Right atrium auricular region (tissue), 2 donors: ENCODE measurements around the gene PYCR2.

DNA sequence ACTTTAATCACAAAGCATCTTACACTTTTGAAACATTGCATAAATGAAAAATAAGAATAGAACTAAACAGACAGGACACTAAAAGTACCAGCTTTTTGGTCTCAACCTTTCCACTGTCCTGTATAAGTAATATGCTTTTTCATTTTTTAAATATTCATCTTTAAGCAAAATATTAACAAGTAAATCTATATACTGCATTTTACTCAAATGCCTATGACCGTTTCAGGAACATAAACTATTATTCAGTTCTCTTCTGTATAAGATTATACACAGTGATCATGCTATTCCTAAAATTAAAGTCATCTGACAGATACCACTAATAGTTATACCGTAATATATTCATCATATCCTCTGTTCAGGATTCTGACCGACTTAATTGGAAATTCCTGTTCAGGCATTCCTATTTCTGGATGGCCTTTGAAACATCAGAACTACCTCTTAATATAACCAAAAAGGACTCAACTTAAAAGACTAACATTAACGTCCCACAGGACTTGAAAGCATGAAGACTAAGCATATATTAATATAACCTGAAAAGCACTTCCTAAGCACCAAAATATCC is 3.3 kb downstream of the ENAH start:
- PRO-cap, result no peak
- RAMPAGE, long total RNA, 2 experiments, result no peak in any of the 2 experiments

DNA sequence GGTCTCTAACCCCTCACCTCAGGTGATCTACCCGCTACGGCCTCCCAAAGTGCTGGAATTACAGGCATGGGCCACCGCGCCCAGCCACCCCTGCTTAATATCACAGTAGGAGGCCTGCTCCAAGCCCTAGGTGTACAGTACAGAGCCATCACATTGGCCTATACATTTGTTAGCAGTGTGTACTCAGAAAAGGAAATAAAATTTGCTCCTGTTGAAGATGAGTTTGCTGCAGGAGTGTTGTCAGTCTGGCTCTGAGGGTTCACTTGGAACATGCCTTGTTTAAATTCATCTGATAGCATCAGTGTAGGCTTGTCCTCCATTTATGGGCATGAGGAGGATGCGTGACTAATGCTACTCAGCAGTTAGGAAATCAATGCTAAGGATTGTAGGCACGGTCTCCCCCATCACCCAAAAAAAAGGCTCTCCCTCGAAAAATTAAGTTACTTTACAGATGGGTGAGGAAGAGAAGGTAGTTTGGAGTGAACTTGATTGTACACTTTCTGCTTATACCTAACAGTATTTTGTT is 4.6 kb upstream of the ENAH start:
- PRO-cap, result unidirectional peak, minus-strand start at position 253 of the sequence
- RAMPAGE, long total RNA, 2 experiments, result no peak in any of the 2 experiments

- PRO-cap, result no peak
- RAMPAGE, long total RNA, 2 experiments, result no peak in any of the 2 experiments
Measured at GRCh38 chr1:225677275-225677712, 24.4 kb upstream of the ENAH start.

GRCh38 chr1:225812812-225814085 is 3.3 kb downstream of the EPHX1 start:
- PRO-cap, result bidirectional peak, plus-strand start at chr1:225813704, minus-strand start at chr1:225813563
- RAMPAGE, long total RNA, 2 experiments, result no peak in any of the 2 experiments

DNA sequence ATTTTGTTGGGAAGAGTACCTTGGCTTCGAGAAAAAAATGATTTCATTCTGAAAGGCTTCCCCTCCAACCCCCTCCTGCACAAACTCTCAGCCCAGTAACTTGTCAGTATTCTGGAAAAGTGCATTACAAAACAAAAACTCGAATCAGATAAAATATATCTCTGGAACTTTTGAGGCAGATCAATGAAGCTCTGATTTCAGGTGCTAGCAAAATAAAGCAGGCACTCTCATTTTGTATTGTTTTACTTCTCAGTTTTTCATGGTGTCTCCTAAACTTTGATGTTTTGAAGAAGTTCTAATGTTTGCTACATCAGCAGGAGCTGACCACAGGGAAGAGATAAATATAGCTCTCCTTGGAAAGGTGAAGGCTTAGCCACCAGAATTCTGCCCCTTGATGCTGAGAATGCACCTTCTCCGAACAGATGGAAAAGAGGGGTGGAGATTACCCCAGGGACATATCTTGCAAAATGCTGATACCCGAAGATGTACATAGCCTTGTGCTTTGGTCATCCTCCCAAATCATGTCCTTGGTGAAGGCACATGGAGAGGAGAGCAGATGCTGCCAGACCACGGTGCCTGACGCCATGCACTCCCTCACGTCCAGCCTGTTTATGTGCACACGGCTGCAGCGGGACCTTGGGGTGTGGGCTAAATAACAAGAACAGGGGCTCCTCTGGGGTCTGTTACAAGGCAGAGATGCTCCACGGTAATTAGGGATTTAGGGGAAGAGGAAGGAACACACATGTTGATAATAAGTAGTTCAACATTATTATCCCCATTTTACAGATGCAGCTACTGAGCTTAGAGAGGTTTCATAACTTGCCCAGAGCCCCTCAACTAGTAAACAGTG is 12.6 kb downstream of the EPHX1 start:
- PRO-cap, result no peak
- RAMPAGE, long total RNA, 2 experiments, result no peak in any of the 2 experiments

GRCh38 chr1:225880979-225881324 is 1.2 kb downstream of the TMEM63A start:
- PRO-cap, result unidirectional peak, plus-strand start at chr1:225881234
- RAMPAGE, long total RNA, 2 experiments, result no peak in any of the 2 experiments

DNA sequence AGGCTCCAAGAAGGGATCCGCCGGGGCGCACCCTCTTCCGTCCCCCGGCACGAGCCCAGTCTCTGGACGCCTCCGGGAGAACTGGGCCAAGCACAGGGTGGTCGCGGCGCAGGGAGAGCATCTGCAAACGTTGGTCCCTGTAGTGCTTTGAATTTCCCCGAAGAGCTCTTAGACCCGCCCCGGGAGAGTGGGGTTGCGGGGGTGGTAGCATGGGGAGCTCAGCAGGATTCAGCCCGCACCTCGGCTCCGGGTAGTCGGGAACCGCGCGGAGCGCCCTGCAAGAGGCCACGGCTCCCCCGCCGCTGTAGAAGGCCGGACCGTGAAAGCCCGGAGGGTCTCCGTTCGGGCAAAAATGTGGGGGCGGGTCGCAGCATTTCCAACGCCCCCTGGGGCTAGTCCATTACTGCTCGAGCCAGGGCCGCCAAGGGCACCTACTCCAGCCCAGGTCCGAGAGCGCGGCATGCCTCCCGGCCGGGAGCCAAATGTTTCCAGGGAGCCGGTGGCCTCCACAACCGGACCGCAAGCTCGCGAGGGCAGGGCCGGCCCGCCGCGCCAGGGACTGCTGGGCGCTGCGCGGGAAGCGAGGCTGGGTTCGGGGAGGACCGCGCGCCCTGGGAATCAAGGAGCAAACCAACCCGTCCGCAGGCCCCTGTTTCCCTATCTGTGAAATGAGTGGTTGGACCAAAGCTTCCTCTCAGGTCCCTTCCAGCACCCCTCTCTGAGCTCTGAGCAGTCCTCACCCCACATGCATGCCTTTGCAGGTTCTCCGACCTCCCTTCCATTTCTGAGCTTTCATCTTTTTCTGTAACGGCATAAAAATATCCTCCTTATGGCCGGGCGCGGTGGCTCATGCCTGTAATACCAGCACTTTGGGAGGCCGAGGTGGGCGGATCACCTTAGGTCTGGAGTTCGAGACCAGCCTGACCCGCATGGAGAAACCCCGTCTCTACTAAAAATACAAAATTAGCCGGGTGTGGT is 699 bp upstream of the TMEM63A start:
- PRO-cap, result unidirectional peak, minus-strand start at position 483 of the sequence; unidirectional peak, minus-strand start at position 669 of the sequence
- RAMPAGE, long total RNA, 2 experiments, result no peak in any of the 2 experiments

DNA sequence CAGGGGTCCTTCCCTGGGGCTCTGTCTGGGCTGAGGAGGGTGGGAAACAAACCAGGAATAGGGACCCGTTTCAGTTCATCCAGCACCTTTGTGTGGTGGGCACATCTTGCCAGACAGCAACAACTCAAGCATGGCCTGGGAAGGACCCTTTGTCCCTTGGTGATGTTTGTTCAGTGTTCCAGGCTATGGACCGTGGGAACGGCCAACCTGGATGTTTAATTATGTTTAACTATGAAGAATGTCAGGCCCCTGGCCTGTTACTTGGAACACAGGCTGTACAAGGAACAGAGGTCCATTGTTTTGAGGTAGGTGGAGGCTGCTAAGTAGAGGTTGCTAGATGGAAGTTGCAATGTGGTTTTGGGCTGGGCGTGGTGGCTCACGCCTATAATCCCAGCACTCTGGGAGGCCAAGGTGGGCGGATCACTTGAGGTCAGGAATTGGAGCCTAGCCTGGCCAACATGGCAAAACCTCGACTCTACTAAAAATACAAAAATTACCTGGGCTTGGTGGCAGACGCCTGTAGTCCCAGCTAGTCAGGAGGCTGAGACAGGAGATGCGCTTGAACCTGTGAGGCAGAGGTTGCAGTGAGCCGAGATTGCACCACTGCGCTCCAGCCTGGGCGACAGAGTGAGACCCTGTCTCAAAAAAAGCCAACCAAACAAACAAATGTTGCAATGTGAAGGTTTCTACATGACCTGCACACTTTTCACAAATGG is 2.3 kb upstream of the LEFTY1 start:
- PRO-cap, result no peak
- RAMPAGE, long total RNA, 2 experiments, result no peak in any of the 2 experiments

DNA sequence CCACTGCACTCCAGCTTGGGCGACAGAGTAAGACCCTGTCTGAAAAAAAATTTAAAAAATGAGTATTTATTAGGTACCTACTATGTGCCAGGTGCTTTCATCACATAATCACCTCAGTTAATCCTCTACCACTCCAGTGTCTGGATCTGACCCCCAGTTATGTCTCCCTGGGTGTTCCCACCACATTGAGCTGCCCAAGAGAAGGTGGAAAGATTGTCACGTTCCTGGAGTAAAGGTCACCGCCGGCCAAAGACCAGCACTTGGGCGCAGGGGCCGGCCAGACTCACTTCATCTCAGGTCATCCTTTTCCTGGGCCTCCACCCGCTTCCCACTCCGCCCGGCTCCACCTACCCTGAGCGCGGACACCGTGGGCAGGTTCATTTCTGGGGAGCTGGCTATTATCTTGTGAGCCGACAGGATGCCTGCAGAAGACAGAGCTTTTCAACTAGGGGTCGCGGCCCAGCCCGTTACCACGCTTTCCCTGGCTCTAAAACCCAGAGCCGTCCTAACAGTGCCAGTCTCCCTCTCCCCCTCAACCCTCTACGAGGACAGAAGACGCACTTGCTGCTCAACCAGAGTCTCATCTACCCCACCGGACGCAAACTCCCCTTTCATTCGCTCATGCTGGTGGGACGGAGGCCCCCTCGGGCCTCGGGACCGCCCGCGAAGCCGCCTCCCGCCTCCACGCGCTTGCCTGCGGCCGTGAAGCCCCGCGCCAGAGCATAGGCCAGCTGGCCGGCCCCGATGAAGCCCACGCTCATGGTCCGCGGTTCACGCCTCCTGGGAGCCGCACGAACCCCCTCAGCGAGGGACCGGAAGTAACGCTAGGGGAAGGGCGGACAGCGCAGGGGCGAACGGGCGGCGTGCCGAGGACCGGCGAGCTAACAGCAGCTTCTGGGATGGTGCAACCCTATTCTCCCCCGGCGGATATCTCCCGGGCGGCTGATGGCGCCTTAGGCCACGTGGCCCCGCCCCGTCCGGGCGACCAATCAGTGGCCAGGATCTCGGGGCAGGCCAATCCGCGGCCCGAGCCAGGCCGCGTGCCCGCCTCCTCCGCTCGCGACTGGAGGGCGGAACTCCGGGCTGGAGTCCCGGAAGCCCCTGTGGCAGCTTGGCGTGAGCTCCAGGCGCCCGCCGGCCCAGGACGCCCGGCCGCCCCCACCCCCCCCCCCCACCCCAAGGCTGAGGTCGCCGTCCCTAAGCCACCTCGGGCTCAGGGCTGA is at the start of gene PYCR2:
TSS of gene PYCR2 (minus strand) at position 901 of the 1,223 bp plus-strand sequence.
- PRO-cap, result bidirectional peak, plus-strand start at position 1,094 of the sequence, minus-strand start at position 929 of the sequence
- RAMPAGE, long total RNA, 2 experiments, result start-site peak on the minus strand in 2 of 2 experiments, centred at positions 918 to 924 of the sequence, 328 to 430 reads per replicate

DNA sequence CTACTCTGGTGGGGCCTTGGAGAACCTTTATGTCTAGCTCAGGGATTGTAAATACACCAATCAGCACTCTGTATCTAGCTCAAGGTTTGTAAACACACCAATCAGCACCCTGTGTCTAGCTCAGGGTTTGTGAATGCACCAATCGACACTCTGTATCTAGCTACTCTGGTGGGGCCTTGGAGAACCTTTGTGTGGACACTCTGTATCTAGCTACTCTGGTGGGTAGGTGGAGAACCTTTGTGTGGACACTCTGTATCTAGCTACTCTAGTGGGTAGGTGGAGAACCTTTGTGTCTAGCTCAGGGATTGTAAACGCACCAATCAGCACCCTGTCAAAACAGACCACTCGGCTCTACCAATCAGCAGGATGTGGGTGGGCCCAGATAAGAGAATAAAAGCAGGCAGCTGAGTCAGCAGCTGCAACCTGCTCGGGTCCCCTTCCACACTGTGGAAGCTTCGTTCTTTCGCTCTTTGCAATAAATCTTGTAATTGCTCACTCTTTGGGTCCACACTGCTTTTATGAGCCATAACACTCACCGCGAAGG is 28.7 kb downstream of the SDE2 start:
- PRO-cap, result no peak
- RAMPAGE, long total RNA, 2 experiments, result no peak in any of the 2 experiments

DNA sequence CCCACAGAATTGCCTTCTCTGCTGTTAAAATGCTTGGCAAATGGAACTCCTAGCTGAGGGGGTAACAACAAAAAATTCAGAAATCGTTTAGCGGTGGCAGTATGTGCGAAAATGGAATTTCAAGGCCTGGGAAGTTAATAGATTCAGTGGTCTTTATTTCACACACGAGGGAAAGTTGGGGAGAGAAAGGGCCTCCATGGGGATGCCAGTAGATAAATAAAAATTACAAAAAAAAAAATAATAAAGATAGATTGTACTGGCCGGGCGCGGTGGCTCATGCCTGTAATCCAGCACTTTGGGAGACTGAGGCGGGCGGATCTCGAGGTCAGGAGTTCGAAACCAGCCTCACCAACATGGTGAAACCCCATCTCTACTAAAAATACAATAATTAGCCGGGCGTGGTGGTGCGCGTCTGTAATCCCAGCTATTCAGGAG is 1.2 kb upstream of the SDE2 start:
- PRO-cap, result no peak
- RAMPAGE, long total RNA, 2 experiments, result no peak in any of the 2 experiments

DNA sequence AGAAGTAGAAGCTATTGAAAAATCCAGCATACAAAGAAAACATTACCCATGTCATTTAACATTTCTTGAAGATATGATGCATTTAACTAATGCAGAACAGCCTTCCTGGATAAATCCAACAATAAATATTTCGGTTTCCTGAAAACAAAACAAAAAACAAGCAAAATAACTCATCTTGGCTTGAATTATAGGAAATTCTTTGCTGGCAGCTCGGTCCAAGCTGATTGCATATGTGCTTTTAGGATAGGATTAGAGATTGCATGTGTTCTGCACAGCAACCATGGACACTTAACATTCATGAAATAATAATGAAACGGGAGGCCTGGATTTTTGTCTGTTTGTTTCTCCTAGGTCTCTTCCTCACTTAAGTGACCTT is 1.6 kb upstream of the H3-3A start:
- PRO-cap, result no peak
- RAMPAGE, long total RNA, 2 experiments, result no peak in any of the 2 experiments

DNA sequence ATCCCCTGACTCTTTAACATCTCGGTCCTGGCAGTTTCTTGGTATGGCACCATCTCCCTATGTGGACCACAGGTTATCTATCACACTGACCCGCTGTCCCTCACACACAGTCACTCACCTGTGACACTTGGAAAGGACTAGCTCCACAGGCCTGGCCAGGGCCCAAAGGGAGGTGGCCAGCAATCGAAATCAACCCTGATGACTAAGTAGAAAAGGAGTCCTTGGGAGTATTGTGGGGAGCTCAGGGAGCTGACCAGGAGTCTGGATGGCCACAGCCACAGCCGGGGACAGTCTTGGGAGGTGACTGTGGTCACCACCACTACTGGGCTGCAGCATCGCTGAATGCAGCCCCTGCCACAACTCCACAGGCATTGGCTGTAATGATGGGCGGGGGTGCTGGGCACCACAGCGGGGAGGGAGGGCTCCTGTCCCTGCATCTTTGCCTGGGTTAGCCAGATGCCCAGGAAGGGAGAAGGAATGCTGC is 61.1 kb downstream of the H3-3A start:
- PRO-cap, result no peak
- RAMPAGE, long total RNA, 2 experiments, result no peak in any of the 2 experiments

- PRO-cap, result no peak
- RAMPAGE, long total RNA, 2 experiments, result no peak in any of the 2 experiments
Measured at GRCh38 chr1:226161347-226162052, 25.0 kb downstream of the ACBD3 start.

GRCh38 chr1:226333228-226333977 is 24.4 kb upstream of the LIN9 start:
- PRO-cap, result no peak
- RAMPAGE, long total RNA, 2 experiments, result no peak in any of the 2 experiments

GRCh38 chr1:226349915-226350870 is 41.2 kb upstream of the LIN9 start:
- PRO-cap, result no peak
- RAMPAGE, long total RNA, 2 experiments, result no peak in any of the 2 experiments

GRCh38 chr1:226406042-226407023 is 1.6 kb downstream of the PARP1 start:
- PRO-cap, result no peak
- RAMPAGE, long total RNA, 2 experiments, result no peak in any of the 2 experiments

- PRO-cap, result no peak
- RAMPAGE, long total RNA, 2 experiments, result no peak in any of the 2 experiments
Measured at GRCh38 chr1:226457139-226457636, 49.3 kb upstream of the PARP1 start.

GRCh38 chr1:226542492-226542861 is 6.1 kb upstream of the STUM start:
- PRO-cap, result no peak
- RAMPAGE, long total RNA, 2 experiments, result no peak in any of the 2 experiments

- PRO-cap, result no peak
- RAMPAGE, long total RNA, 2 experiments, result no peak in any of the 2 experiments
Measured at GRCh38 chr1:226658068-226659363, 80.6 kb downstream of the ITPKB start.